Hair follicular keratinocyte (primary cell): ENCODE data around the gene ZNF90.

GRCh38 chr19:19503240-19503622 lies 12.1 kb downstream of the TSSK6 start:
- RAMPAGE, long total RNA = no peak

DNA sequence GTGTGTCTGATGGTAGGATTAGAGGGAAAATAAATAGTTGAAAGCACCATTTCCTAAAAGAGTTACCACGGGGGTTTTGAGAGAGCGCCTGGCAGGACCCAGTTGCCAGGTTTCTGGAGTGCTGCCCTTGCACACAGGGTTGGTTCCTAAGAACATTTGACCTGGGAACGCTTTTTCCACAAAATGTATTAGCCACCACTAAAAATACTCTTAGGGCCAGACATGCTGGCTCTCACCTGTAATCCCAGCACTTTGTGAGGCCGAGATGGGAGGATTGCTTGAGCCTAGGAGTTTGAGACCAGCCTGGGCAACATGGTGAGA lies 11.7 kb downstream of the TSSK6 start:
- RAMPAGE, long total RNA = no peak

GRCh38 chr19:19677114-19678084 lies 8.8 kb downstream of the ZNF101 start:
- RAMPAGE, long total RNA = no peak

DNA sequence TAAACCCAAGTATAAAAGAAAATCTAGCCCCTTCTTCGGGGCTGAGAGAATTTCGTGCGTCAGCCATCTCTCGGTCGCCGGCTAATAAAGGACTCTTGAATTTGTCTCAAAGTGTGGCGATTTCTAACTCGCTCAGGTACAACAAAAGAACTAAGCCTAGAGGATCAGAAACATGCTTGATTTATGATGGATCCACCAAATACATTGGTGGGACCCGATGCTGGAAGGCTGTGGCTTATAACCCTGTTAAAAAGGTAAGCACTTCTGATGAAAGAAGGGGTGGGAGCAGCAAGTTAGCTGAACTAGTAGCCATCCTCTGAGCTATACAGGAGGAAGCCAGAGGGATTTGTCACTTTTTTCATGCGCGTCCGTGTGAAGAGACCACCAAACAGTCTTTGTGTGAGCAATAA lies 9.3 kb upstream of the ZNF90 start:
- RAMPAGE, long total RNA = no peak

- RAMPAGE, long total RNA = no peak
These were observed at the start of gene ZNF90 for GRCh38 chr19:20077618-20078574. Gene ZNF90 (plus strand): TSS chr19:20078000.

- RAMPAGE, long total RNA = no peak
These were observed 668 bp downstream of the ZNF486 start for GRCh38 chr19:20167645-20168118.

GRCh38 chr19:20247271-20247767 lies 80.3 kb downstream of the ZNF486 start:
- RAMPAGE, long total RNA = no peak

DNA sequence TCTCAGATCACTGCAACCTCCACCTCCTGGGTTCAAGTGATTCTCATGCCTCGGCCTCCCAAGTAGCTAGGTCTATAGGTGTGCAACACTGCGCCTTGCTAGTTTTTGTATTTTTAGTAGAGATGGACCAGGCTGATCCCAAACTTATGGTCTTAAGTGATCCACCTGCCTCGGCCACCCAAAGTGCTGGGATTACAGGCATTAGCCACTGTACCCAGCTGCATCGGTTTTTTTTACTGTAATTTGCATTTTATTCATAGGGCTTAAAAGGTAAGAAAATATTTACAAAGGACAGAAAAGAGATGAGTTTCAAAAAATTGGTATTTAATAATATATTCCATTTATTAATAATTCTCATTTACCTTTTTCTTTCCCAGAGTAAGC lies 6.2 kb upstream of the ZNF626 start:
- RAMPAGE, long total RNA = no peak

DNA sequence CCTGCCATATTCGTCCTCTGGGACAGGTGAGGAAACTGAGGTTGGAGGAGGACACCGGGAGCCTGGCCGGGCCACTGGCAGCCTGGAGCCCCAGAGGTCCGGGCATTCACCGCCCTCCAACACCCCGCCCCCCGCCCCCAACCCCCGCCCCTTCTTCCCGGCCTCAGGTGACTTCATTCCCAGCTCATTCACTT lies 5.1 kb upstream of the ZNF98 start:
- RAMPAGE, long total RNA = no peak

- RAMPAGE, long total RNA = no peak
These were observed 5.7 kb upstream of the ZNF98 start for GRCh38 chr19:22427582-22428547.

DNA sequence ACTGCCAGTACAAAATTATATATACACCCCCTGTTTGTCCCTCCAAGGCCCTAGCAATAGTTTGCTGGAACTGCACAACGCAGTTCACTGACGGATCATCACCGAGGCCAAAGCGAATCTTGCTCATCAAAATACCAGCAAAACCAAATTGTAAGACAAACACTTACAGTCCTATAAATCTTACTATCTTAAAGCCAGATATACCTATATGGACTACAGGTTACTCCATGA lies 104.4 kb upstream of the ZNF492 start:
- RAMPAGE, long total RNA = no peak

DNA sequence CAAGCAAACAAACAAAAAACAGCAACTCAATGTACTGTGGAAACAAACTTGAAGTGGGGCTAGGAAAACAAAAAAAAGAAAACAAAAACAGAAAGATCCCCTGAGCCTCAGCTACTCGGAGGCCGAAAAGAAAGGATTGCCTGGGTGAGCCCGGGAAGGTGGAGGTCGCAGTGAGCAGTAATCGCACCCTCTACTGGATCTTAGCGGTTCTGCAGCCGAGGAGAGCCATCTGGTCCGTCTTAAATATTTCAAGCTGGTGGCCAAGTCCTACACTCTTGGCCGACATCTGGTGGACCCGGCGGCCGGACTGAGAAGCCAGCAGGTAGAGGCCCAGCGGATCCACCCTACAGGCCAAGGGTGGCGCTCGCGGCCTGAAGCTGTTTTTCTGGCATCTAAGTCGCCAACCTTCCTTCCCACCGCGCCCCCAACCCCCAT lies 46.6 kb upstream of the ZNF730 start:
- RAMPAGE, long total RNA = no peak

DNA sequence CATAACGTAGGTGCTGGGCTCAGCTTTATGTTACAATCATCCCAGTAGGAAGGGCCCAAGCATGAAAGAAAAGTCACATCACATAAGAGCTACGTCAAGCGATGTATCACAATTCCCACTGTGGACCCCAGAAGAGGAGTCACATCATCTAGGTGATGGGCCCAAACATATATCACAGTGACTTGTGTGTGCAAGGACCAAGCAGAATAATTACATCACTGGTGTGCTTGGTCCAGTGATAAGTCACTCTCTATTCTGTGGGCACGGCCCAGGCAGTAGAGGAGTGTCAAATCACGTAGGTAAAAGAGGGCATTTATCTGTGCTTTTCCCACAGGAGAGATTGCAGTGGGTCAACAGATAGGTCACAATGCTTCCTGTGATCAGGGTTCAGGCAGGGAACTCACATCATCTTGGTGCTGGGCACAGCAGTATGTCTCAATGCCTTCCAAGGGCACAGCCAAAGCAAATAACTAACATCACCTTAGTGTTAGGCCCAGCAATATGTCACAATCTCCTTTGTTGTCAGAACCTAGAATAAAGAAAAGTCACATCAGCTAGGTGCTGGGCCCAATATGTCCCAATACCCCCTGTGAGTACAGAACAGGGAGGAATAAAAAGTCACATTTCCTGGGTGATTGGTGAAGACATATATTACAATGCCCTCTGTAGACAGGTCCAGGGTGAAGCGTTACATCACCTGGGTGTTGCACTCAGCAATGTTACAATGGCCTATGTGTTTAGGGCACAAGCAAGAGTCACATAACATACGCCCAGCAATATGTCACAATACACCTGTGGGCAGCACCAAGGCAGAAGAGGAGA lies 11.2 kb upstream of the ZNF724 start:
- RAMPAGE, long total RNA = no peak

DNA sequence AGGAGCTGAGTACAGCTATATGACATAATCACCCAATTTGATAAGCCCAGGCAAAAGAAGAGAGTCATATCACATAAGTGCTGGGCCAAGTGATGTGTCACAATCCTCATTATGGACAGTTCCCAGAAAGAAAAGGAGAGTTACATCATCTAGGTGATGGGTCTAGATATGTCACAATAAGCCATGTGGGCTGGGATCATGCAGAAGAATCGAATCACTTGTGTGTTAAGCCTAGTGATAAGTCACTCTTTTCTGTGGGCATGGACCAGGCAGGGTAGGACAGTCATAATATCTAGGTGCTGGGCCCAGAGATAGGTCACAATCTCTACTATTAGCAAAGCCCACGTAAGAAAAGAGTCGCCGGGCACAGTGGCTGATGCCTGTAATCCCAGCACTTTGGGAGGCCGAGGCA lies 14.1 kb upstream of the ZNF724 start:
- RAMPAGE, long total RNA = no peak

GRCh38 chr19:23322774-23323955 lies 72.1 kb downstream of the ZNF91 start:
- RAMPAGE, long total RNA = no peak

GRCh38 chr19:24144562-24144952 lies 57.6 kb downstream of the ZNF254 start:
- RAMPAGE, long total RNA = no peak

DNA sequence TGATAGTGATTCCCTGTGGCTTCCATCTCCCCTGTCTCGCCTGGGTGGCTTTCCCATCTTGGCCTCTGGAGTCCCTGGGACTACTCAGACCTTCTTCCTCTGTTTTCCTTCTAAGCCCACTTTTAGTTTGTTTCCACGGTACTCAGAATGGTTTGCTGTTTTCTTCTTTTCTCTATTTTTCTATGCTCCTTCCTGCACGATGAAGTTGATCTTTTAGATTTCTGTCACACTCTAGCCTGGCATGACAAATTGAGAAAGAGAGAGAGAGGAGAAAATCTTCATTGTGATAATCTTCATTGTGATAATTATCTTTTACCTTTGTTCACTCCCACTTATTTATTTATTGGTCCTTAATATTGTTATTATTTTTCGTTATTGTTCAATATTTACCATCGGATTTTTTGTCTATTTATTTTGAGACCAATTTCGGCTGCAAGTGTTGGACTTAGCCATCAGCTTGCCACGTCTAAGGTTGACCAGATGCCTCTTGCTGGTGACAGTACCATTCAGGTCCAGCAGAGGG lies 1435.5 kb downstream of the UQCRFS1 start:
- RAMPAGE, long total RNA = no peak

GRCh38 chr19:27794178-27794879 lies 1418.6 kb downstream of the UQCRFS1 start:
- RAMPAGE, long total RNA = no peak

DNA sequence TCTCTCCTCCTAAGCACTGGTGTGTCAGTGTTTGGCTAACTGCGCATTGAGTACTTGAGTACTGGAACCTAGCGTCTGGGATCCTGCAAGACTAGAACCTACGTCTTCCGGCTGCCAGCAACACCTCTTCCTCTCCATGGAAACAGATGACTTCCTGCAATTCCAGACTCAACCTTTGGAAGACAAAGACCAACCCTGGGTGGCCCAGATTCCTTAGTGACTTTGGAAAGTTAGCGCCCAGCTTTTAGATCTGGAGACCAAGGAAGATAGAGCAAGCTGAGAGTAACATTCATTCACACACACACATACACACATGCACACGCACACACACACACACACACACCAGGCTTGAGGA lies 789.0 kb downstream of the UQCRFS1 start:
- RAMPAGE, long total RNA = no peak

DNA sequence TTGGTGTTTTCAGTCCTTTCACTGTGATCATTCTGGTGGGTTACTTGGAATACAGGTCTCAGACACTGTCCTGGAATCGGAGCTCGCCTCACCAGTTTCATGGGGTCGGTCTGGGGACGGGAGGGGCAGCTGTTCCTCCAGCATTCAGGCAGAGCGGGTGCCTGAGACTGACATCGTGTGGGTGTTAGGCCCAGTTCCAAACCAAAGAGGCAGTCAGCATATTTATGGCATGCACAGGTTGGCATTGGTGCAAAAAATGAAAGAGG lies 20.0 kb downstream of the PLEKHF1 start:
- RAMPAGE, long total RNA = no peak